Diencephalon (tissue), 2 donors: Measurements from ENCODE around the genes ATP6V0A4 and UBN2.

- RAMPAGE, long total RNA: no peak
Measured at GRCh38 chr7:134905298-134905925, 80.9 kb upstream of the AGBL3 start.

DNA sequence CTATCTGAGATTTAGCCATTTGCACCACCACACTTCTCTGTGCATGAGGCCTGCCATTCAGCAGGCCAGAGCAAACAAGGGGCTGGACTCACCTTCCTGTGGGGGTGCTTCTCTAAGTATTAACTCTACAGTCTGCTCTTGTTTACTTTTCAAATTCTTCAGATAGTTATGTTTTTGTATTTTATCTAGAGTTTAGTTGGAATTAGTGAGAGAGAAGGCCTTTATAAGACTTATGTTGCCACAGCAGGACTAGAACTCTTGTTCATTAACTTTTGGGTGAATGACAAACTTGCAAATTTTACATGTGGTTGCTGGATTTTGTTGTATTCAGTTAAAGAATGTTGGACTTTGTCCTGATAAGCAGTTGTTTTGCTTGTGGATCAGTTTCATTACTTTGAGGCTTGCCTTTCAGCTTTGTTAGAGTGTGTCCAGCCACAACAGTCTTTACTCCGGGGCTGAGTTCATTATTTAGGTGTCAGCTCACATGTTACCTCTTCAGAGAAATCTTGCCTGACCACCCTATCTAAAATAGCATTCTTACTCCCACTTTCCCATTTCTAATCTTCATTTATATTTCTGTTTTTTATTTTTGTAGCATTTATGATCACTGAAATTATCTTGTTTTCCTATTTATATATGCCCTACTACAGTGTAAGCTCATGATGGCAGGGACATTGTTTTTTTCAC lies 5.7 kb downstream of the AGBL3 start:
- RAMPAGE, long total RNA: no peak

DNA sequence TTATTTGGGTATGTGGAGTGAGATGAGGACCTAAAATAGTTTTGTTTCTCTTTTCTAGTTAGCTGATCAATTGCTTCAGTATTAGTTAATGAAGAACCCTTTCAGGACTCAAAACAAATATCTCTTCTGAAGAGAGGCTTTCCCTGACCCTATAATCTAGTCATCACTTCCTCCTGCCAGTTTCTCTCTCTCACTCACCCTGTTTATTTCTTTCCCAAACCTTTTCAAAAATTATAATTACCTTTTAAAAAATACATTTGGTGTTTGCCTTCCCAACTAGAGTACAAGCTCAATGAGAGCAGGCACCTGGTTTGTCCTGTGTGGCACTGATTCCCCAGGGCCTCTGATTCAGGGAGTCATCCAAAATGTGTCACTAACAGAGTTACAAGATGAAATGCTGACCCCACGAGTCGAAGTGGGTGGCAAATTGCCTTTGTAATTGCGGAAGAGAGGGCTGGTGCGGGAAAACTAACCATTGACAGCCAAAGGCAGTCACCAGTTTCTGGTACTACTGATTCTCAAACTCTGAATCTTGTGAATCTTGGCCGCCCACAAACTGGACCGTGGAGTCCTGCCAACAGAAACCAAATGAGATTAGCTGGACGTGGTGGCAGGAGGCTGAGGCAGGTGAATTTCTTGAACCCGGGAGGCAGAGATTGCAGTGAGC lies 2.4 kb downstream of the TMEM140 start:
- RAMPAGE, long total RNA: no peak

GRCh38 chr7:135630121-135630660 lies 32.1 kb upstream of the STMP1 start:
- RAMPAGE, long total RNA: no peak

GRCh38 chr7:135637603-135638421 lies 24.5 kb upstream of the STMP1 start:
- RAMPAGE, long total RNA: no peak

- RAMPAGE, long total RNA: no peak
Measured at GRCh38 chr7:135757741-135758919, 9.5 kb upstream of the FAM180A start.

DNA sequence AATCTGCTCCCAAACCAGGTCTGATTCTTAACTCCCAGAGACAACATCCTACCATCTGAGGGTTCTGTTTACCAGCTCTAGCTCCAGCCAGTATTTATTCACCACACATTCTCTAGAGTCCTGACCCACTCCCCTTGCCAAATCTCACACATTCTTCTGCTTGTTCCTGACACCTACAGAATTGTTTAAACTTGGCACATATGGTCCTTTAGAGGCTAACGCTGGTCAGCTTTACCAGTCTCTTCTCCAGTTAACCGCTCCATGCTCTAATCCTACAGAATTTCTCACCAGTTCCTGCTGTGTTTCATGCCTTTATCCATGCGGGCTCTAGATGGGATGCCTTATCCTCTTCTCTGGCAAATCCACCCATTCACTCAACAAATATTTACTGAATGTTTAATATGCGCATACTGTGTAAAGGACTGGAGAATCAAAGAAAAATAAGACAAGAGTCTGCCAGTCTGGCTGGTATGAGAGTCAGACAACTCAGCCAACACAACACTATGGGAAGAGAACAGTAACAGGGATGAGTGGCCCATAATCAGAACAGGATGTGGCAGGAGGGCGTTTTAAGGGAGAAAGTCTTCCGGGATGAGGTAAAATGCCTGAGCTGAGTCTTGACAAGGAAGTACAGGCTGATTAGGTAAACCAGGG lies 46.3 kb downstream of the MTPN start:
- RAMPAGE, long total RNA: no peak

DNA sequence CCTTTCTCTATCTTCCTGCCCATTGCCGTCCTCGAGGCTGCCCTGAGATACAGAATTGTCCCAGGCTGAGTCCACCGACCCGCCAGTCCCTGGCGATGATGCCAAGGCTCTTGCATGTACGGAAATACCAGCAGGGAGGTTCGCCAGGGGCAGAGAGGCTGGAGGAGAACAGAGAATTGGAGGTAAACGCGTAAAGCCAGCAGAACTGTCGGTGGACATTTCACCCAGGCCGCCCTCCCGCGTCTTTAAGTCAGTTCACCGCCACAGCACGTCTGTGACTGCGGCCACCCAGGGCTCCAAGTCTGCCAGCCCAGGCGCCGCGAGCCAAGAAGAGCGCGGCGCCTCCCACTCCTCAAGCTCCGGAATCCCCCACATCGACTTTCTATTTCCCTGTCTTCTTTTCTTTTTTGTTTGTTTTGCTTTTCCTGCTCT lies 2.1 kb downstream of the CHRM2 start:
- RAMPAGE, long total RNA: no peak

GRCh38 chr7:137181434-137182161 lies 161.9 kb downstream of the PTN start:
- RAMPAGE, long total RNA: no peak

DNA sequence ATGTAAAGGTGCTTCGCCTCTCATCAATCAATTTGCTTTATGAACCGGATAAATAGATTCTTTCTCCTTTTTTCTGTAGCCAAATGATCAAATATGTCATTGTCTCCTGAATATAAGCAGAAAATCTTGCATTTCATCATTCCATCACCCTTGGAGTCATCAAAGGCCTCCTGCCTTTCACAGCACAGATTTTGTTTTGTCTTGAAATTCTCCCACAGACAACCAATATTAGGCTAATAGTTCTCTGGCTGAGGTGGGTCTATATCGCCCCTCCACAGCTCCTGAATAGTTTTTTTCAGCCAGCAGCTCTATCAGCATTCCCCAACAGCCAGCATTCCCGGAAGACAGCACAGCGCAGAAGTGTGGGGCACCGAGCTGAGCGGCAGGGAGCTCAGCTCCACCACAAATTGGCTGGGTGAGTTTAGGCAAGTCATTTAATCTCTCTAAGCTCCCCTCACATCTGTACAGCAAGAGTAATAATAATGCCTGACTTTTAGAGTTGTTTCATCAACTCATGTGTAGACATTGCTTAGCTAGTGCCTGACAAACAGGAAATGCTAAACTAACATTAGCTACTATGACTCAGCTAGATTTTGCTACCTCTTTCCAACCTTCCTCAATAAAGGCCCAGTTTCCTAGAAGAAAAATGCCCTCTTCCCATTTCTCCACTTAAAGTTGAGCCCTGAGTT lies 247.8 kb upstream of the PTN start:
- RAMPAGE, long total RNA: no peak

DNA sequence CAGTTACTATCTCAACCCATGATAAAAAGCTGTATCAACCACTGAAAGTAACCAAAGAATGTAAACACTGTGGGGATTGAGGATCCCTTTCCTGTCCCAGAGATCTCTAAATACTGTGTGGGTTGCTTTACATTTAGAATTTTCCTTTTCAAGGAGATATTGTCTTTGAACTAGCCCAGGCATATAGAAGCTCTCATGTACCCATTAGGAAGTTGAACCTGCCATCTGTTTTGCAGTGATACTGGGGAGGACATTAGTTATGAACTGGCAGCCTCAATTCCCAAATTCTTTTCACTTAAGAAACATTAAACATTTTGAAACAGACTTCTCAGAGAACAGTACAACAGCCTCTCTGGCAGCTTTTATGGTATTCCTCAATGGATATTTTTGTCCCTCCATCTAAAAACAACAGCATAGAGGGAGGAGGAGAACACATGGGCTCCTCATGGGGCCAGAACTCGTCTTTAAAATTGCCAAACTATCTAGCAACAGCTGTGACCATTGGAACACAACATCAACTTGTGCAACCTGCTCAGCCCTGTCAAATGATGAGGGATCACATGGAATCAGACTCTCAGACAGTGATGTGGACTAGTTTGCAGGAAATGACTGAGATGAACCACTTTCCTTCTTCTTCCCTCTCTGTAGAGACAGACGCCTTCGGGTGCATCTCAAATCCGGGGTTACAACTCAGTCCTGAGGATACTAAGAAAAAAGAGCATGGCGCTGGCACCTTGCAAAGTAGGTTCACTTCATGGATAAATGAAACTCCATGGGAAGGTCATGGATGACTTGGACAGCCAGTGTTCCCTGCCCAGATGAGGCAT lies 24.3 kb upstream of the DGKI start:
- RAMPAGE, long total RNA: no peak

- RAMPAGE, long total RNA: no peak
Measured at GRCh38 chr7:137998775-137999203, 3.1 kb downstream of the CREB3L2 start.

GRCh38 chr7:138169389-138169603 lies 93.0 kb downstream of the AKR1D1 start:
- RAMPAGE, long total RNA: no peak

DNA sequence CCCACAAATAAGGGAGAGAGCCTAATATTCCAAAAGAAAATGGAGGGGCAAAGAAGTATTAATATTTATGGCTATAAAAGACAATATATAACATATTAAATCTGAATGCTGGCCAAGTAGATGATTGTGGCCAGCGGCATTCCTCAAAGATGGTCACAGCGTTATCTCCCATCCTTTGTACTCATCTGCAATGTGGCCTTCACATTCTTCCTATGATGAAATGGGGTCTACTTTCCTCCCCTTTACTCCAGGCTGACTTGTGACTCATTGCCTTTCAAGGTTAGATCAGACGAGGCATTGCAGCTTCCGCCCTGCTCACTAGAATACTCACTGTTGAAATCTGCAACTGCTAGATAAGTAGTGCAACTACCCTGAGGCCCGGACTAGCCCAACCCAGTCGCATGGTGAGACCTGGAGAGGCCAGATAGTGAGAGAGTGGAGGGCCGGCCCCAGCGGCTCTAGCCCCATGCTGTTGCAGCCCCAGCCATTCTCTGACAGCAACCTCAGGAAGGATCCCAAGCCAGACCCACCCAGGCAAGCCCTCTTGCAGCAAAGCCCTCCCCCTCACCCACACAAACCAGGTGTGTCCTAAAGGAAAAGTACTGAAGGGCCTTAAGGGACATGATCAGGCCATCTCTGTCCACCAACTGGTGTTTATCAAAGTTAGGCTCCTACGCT lies 107.5 kb upstream of the TRIM24 start:
- RAMPAGE, long total RNA: no peak

- RAMPAGE, long total RNA: no peak
Measured at GRCh38 chr7:138556323-138557165, 96.5 kb downstream of the TRIM24 start.

GRCh38 chr7:138583448-138583753 lies 117.8 kb downstream of the SVOPL start:
- RAMPAGE, long total RNA: no peak

DNA sequence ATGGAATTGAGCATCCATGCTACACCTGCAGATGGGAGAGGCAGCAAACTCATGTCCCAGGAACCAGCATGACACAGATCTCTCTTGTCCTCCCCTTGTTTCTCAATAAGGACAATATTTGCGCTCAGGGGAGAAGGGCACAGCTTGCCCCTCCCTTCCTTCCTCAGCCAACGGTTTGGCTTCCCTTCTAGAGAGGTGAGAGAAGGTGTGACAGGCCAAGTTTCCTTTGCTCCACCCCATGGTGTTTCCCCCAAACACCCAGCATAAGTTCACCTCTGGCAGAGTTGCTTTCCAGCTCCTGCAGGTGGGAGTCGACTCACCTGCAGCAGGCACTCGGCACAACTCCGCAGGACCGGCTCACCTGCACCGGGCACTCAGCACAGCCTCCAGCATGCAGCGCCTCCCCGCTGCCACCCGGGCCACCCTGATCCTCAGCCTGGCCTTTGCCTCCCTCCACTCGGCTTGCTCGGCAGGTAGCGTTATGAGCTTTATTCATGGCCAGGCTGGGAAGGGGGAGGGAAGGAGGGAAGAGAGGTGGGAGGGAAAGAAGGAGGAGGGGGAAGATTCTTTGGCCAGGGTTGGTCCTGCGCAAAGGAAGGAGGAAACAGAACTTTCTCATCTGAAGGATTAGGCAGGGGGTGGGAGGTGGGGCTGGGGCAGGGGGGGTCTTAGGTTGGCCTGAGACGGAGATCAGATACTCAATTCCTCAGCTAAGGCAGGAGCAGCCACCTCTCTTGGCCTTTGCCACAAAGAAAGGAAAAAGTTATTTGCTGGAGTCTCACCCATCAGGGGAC lies at the start of gene ATP6V0A4:
ATP6V0A4 (minus strand) TSS at position 483 of the 794 bp plus-strand sequence.
- RAMPAGE, long total RNA: no peak

GRCh38 chr7:138979438-138980435 lies 1.5 kb downstream of the KIAA1549 start:
- RAMPAGE, long total RNA: no peak

GRCh38 chr7:139230939-139231974 lies at the start of gene UBN2:
UBN2 (plus strand) TSS chr7:139231237.
- RAMPAGE, long total RNA: no peak

- RAMPAGE, long total RNA: no peak
Measured at GRCh38 chr7:139232191-139232490, 1.1 kb downstream of the UBN2 start.